Parotid gland (tissue), 1 donor: ENCODE measurements around a stretch of chr11.

DNA sequence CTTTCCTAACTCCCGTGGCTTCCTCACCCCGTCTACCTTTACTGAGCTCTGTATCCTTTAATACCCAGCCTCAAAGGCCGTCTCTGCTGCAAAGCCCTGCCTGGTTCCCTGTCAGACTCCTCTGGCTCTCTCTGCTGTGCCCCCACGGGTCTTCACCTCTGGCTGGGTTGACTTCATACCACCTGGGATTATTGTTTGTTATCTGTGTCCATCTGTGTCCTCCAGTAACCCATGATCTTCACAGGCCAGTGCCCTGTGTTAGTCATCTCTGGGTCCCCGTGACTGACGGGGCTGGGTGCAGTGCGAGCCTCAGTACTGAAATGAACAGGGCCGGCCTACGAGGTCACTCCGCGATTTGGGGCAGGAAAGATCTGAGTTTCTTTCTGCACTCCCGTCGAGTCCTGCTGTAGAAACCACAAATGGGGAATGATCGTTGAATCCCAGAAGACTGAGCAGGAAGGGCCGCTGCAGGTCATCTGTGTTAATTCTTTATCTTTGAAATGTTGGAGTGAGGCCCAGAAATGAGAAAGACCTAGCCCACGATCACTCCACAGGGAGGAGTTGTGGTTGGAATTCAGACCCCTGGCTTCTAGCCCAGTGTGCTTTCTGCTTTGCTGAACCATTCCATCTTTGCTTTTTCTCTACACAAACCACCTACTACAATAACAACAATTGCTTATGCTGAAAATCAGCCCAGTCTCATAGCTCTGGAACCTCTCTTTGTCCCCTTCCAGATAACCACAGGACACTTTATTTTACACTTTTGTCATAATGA lies 12.2 kb upstream of the TUB start:
- PRO-cap, result unidirectional peak, plus-strand start at position 346 of the sequence

DNA sequence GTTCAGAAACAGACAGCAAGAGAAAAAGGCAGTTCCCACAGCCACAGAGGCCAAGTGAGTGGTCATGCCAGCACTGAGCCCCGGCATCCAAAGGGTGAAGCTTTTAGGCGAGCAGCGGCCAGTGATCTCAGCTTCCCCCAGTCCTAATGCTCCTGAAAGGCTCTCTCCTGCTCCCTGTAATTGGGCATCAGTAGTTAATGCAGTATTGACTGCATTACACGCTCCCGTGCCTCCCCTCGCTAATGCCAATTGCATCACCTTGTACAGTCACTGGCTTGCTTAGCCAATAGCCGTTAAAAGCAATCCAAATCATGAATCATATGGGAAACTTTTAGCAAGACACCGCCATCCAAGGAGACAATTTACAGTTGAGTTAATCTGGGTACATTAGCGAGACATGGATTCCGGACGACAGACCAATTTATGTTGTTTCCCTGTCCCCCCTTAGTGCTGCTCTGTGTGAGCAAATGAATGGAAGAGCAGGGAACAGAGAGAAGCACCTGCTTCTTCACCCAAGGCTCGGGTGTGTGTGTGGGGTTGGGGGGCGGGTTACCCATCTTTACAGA lies 4.8 kb downstream of the LMO1 start:
- PRO-cap, result no peak

DNA sequence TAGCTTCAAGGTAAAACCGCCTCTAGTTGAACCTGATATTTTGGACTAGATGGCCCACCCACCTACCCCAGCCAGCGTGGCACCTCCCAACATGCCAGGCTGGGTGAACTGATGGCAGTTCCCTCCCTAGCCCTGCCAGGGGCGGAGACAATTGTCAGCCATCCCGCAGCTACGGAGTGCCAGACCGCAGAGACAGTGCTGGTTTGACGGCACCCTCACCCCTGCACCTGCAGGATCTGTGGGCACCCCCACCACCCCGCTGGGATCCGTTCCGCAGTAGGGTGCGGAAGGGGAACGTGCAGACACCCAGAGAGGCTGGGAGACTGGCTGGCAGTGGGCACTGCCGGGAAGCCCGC lies 4.0 kb upstream of the LMO1 start:
- PRO-cap, result no peak

GRCh38 chr11:8647956-8648327 lies 34.5 kb downstream of the TRIM66 start:
- PRO-cap, result no peak

GRCh38 chr11:8671614-8672109 lies 10.8 kb downstream of the TRIM66 start:
- PRO-cap, result no peak

DNA sequence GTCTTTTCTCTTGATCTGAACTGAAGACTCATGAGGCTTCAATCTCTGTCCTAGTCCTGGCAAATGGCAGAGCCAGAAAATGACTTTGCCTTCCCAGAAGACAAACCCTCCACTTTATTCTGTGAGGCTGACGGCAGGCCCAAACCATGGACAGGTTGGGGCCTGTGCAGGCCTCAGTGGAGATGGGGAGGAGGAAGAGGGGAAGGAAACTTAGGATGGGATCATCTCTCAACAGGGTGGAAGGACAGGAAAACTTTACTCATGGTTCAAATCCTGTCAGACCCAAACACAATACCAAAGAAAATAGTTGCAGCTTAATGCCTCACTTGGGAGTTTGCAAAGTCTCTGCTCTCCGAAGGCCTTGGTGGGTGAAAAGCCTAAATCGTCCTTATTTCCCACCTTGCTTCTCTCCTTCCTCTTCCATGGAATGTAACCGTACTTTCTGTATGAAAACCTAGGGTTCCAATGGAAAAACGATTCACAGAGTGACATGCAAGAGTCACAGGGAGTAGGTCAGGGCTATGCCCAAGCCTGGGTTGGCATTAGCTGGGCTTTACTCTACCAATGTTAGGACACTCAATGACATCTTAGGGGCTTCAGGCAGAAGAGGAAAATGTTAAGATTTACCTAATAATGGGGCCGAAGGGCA lies 10.0 kb downstream of the RPL27A start:
- PRO-cap, result no peak

DNA sequence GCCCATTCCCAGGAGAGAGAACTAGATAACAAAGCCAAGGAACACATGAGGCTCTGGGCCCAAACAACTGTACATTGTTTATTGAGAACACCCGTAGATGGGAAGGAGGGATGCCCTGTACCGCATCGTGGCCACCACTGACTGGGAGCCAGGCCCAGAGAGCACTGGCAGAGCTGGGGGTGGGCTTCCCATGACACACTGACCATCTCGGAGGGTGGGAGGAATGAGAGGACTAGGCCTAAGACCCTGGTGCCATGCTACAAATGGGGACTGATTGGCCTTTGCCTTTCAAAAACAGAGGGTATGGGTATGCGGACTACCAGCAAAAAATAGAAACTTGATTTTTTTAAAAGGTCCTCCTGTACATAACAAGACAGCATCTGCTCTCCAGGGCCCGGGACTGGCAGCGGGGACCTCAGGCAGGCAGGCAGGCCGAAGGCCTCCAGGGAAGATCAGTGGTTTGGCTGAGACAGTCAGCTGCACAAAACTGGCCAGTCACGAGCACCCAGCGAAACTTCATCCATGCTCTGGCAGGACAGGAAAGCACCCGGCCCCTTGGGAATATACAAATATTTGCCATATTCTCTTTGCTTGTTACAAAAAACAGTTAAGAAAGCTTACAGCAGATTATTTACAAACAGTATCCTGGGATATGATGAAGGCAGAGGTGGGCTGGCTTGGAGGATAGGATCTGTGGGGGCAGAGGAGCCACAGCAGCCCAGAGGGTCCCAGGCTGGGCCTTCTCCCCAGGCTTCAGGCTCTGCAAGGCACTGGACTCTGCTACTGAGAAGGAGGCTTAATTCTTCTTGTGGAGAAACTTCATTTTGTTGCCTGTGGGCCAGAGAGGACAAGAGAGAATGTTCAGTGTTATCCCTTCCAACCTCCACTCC lies 11.0 kb downstream of the RPL27A start:
- PRO-cap, result no peak

DNA sequence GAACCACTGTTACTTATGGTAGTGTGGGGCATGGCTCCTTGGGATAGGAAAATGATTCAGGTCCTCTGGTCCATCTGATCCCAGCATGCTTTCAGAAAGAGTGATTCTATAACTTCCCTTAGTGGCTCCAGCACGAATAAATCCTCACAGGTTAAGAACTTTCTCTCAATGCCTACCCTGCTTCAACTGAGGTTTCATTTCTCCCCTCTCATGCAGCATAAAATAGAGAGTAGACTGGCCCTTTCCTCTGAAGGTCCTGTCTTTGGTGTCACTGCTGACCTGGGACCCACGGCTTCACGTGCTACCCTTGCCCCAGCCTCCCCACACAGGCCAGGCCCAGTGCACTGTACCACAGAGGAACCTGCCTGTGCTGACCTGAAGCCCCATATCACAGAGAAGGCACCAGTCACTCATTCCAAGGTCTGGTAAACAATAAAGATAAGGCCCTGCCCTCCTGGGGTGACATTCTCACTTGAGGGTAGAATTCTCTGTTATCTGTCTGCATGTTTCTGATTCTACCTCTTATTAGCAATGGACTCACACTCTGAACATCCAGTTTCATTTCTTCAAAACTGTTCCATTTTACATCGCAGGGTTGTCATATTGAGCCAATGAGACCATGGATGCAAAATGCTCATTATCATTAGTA lies 51.2 kb downstream of the RPL27A start:
- PRO-cap, result no peak

DNA sequence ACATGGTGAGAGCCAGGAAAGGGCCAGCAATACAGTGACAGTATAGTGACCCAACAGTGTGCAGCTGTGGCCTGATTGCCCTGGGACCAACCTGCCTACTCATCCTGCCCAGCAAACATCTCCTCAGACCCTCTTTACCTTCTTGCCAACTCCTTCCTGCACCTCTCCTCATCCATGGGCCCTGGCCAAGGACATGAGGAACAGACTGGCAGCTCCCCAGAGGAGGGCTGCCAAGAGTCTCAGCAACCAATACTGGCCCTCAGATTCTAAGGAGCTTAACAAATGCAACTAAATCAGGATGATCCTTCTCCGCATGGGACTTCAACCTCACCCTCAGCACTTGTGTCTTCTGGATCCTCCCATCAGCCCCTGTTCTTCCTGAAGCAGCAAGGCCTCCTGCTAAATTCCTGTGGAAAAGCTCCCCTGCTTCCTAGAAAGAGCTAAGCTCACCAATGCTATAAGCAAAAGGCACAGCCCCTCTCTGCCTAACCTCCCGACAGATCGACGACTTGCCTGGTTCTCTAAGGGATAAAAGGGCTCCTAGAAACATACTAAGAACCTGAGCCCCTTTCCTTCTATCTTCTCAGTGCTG lies 50.7 kb downstream of the DENND2B start:
- PRO-cap, result no peak

DNA sequence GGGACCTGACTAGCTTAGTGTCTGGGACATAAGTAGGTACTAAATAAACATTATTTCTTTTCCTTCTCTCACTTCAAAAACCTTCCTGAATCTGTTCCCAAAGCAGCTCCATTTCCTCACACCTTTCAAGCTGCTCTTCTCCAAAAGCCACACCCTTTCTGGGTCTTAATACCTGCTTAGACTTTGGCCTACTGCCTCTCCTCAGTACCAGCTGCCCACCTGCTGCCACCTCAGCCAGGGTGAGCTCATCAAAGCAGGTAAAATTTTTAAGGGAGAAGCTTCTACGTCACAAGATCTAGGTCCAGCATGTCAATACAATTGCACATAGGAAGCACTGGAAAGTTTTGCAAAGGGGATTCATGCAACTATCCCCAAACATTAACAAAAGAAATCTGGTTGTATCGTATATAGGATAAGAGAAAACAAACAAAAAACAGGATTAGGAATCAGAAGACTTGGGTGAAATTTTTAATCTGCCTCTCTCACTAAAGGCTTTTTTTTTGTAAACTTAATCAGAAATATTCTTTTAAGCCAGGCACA lies 19.4 kb downstream of the DENND2B start:
- PRO-cap, result no peak

DNA sequence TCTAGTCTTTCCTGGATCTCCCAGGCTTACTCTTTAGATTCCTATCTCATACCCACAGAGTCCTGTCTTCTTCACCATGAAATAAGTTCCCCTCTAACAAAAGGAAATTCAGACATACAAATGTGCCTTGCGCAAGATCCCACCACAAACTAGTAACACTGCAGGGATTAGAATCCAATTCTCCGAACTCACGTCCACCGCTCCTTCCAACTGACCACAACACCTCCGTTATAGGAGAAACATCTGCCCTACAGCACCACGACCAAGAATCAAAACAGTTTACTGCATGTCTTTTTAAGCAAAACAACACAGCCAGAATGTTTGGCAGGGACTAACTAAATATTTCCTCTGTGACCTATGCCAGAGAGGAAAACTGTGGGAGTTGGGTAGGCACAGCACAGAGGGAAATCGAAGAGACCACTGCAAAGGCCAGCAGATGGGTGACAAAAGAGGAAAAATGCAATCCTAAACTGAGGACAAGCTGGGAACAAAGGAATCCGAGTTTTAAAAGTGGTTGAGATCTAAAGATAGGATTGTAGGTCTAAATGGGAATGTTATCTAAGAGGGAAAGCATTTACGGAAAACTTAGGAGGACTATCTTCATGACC lies 27.8 kb upstream of the DENND2B start:
- PRO-cap, result no peak

DNA sequence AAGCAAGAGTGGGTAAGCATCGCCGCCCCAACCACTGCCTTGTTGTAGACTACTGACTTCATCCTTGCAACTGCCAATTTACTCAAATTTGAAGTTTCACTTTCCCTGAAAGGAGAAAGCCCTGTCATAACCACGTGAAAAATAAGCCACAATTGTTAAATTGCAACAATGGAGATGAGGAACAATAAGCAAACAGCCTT lies 30.6 kb downstream of the SCUBE2 start:
- PRO-cap, result no peak

DNA sequence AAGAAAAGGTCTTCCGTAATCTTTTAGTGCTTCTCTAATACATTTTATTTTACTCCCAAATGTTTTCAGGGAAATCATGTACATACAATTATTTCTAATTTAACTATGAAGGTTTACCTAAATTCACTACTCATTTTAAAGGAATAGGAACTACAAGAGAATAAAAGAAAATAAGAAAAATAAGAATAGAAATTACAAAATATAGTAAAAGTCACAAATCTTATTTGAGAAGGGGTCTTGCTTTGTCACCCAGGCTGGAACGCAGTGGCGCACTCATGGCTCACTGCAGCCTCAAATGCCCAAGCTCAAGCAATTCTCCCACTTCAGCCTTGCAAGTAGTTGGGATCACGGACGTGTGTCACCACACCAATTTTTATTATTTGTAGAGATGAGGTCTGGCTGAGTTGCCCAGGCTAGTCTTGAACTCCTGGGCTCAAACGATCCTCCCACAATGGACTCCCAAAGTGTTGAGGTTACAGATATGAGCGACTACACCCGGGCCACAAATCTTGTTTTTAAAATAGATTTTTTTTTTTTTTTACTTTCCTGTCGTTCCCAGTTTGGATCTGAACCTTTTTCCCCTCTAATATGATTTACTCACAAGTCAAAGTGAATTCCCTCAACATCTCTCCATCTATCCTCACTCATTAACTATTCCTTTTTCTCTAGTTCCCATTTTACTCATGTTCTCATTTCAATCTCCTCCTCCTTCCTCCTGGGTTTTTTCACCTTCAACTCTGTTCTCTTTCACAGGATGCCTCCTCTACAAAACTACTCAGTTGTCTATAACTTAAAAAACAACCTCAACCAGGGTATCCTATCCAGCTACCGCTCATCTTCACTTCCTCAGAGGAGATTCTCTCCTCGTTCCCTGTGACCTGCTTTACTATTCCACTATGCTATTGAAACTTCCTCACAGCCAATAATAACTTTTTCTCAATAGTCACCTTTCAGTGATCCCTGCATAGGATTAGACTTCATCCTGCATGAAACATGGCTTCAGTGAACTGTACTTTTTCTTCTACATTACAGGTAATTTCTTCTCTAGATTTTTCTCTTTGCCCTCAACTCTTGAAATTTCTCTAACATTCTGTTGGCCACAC lies 24.0 kb upstream of the DENND5A start:
- PRO-cap, result no peak

GRCh38 chr11:9385284-9385783 lies 882 bp downstream of the IPO7 start:
- PRO-cap, result no peak

GRCh38 chr11:9570829-9571016 lies 2.7 kb upstream of the WEE1 start:
- PRO-cap, result no peak

GRCh38 chr11:9711224-9711932 lies 47.5 kb downstream of the SWAP70 start:
- PRO-cap, result no peak

DNA sequence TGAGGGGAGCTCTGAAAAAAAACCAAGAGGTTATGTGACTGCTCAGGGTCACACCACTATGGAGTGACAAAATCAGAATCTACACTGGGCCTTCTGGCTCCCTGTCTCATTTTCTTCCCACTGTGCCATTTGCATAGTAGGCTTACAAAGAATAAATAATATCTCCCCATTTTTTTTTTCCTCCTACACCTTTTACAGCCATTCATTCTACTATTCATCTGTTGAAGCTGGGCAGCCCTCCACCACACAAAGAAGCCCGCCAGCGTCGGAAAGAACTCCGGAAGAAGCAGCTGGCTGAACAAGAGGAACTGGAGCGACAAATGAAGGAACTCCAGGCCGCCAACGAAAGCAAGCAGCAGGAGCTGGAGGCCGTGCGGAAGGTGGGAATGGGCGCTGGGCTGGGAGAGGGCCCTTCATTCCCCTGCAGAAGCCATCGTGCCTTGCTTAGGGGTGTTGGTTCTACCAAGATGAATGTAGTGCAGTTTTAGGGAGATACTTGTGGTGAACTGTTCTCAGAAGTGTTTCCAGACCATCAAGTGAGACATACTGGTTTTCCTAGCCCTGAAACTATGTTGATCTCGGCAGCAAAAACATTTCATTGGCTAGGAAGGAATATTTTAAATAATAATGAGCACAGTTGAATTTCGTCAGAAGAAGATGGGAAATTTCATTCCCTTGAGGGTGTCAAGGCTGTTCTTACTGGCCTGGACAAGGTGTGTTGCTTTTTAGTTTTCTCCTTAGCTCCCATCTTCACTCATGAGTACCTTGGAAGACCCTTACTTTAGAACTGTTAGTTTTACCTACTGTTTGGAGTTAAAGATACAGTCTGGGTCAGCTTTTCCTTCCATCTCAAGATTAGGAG lies 68.7 kb downstream of the SWAP70 start:
- PRO-cap, result no peak

- PRO-cap, result no peak
These were observed 75.2 kb downstream of the SWAP70 start for GRCh38 chr11:9738962-9739523.

DNA sequence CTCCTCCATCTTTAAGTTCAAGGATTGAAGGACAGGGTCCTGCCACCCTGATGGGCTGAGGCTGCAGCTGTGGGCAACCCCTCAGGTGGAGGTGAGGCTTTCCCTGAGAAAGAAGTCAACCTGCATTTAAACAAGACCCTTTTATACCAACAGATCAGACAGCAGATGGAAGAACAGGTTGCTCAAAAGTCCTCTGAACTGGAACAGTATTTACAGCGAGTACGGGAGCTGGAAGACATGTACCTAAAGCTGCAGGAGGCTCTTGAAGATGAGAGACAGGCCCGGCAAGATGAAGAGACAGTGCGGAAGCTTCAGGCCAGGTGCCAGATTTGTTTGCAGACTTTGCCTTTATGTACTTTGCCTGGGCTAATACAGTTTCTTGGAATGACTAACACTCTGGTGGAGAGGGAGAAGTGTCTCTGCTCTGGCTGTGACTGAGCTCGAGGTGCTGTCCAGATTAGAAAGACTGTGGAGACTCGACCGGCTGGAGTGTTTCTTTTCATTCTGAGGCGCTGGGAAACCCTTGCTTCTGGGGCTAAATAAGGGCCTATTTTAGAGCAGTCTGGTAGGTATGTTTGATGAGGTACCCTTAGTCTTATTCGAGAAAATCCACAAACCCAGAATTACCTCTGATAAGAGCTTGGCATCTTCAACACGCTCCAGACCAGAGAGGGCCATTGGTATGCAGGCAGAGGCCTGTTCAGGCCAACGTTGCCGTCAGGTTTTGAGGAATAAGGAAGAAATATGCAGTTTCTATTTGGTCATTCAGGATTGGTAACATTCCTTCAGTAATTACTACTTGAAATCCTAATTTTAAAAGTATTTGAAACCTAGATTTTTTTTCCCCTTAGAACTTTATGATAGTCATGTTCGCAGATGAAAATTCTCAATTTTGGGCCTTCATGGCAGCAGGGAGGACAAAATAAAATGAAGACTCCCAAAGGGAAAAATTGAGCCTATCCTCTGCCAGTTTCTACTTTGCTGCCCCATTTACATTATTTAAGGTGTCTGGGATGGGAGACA lies 76.5 kb downstream of the SWAP70 start:
- PRO-cap, result no peak

GRCh38 chr11:9753889-9754537 lies 90.1 kb downstream of the SWAP70 start:
- PRO-cap, result no peak